ENCODE results near the gene CREBL2.

GRCh38 chr12:11761871-11762590 is 112.6 kb downstream of the ETV6 start:
- PRO-cap = no peak

DNA sequence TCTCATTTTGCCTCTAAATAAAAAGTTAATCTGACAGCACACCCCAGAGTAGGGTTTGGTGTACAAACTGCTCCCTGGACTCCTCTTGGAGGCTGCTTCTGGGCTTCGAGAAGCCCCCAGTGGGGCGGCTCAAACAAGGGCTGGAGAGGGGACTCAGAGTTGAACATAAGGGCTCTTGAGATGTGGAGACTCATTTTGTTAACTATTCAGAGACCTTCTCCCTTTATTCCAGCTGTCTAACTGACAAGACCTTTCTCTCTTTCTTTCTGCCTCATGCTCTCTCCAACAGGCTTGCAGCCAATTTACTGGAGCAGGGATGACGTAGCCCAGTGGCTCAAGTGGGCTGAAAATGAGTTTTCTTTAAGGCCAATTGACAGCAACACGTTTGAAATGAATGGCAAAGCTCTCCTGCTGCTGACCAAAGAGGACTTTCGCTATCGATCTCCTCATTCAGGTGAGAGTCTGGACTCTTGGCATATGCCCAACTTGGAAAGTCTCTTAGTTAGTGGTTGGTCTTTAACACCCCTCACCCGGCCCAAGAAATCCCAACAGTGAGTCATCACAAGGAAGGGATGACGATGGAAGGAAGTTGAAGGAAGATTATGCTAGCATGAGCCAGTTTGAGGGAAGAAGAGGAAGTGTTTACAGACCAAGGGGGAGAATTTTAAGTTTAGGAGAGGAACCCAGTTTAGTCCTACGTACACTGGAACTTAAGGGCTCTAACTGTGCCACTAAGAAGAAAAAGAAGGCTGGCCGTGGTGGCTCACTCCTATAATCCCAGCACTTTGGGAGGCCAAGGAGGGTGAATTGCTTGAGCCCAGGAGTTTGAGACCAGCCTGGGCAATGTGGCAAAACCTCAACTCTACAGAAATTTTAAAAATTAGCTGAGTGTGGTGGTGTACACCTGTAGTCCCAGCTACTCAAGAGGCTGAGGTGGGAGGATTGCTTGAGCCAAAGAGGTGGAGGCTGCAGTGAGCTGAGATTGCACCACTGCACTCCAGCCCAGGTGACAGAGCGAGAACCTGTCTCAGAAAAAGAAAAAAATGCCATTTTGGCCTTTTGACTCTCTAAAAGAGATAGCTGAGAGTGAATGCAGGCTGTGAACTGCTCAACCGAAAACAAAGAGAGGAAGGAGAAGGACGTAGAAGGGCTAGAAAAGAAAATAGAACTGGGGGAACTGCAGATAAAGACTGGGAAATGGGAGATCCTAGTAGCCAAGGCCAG is 189.8 kb downstream of the ETV6 start:
- PRO-cap = no peak

DNA sequence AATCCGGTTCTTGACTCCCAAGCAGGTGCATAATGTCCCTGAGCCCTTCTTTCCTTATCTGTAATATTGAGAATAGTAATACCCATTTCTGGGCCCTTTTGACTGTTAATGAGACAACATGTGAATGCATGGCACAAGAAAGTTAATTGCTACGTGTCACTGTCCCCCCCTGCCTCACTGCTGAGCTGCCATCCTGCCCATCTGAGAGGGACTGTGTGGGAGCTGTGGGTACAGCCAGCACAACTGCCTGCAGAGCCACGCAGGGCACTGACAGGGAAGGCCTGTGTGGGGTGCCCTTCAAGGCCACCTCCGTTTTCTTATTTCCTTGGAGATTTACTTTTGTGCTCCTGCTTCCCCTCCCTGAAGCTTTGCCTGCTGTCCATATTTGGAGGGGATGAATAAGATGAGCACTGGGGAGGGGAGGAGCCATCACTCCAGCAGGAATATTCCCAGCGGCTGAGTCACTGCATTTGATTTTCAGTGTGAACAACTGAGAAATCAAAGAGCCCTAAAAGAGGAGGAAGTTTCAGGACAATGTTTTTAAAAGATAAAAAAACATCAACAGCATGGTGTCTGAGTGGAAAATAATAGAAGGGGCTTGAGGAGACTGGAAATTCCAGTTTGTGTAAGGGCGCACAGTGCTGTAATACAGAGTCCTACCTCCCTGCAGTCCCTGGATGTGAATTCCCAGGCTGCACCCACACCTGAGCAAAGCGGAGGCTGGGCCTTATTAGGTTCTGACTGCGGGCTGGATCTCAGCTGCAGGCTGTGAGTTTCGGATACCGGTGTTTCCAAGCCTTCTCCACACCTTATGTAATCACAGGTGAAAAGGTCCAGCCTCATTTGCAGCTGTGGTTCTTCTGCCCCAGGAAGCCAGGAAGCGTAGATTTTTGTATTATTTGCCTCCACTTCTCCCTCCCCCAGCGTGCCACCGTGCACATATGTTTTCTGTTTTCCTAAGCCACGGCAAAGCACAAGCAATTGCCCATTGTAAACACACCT is 192.7 kb upstream of the BCL2L14 start:
- PRO-cap = no peak

DNA sequence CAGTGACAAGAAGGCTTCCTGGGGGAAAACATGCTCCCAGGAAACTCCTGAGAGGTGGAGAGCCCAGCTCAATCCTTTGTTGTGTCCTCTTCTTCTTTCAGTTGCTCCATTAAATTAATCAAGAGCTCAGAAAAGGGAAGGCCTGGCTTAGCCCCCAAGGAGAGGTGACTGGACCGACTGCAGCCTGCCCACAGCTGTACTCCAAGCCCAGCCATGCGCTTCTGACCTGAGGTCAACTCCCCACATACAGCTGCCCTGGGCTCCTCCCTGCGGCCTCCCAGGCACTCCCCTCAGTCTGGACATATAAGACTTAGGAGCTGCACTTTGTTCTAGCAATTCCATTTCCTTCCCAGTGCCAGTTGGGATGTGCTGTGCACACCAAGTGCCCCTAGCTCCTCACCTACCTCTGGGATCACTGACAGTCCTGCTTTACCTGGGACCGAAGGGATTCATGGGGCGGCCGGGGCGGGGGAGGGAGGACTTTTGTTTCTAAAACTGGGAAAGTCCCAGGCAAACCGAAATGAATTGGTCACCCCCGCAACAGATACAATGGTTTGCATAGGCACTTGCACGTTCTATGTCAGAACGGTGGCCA is 59.4 kb upstream of the BCL2L14 start:
- PRO-cap = no peak

GRCh38 chr12:12244289-12244781 is 22.5 kb downstream of the LRP6 start:
- PRO-cap = no peak

GRCh38 chr12:12338332-12338933 is 11.6 kb downstream of the MANSC1 start:
- PRO-cap = no peak

- PRO-cap = no peak
These were observed 1.1 kb upstream of the MANSC1 start for GRCh38 chr12:12350934-12351708.

DNA sequence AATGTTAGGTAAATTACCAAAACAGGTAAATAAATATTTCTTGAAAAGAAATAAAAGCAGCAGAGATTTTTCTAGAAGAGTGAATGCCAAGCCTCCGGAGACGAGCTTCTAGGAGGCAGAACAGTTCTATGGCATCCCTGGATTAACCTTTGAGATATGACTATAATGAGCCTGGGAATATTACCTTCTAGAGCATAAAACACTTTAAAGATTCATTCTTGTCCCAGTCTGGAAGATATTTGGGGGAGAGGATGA is 1.9 kb downstream of the BORCS5 start:
- PRO-cap = no peak

GRCh38 chr12:12443291-12444170 is 86.7 kb downstream of the BORCS5 start:
- PRO-cap = no peak

GRCh38 chr12:12476650-12477686 is 85.7 kb downstream of the DUSP16 start:
- PRO-cap = no peak

DNA sequence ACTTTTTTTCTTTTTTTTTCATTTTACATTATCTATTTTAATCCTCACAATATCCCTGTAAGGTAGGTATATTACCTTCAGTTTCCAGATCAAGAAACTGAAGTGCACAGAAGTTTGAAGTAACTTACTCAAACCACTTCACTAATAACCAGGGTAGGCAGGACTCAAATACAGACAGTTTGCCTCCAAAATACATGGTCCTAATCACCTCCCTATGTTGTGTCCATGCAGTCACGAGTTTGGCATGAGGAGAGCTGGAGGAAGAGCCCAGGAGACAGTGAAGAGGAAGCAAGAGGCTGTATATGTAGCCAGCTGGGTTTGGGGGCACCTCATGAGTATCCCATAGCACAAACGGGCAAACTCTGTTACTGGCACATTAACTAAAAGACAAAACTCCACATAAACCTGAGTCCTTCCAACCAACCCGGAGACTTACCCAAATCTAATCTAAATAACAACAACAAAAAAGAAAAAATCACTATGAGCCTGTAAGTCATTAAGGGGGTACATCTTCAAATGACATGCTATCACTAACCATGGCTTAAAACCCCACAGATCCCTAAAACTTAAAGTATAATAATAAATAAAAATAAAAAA is 79.2 kb downstream of the DUSP16 start:
- PRO-cap = no peak

DNA sequence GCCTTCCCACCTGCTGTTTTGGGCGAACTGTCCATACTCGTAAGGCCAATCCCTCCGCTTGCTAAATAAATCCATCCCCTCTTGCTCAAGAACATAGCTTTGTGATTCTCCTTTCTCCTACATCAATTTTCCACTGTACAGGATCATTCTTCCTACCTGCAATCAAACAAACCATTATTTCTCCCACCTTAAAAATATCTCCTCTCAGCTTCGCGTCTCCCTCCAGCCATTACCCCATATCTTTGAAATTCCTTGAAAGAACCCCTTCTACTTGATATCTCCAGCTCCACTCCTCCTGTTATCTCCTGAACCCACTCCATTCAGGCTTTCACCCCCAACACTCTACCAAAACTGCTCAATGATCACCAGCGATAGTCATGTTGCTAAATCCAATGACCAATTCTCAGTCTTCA is 70.3 kb downstream of the DUSP16 start:
- PRO-cap = no peak

- PRO-cap = no peak
These were observed 69.6 kb downstream of the DUSP16 start for GRCh38 chr12:12492818-12493776.

DNA sequence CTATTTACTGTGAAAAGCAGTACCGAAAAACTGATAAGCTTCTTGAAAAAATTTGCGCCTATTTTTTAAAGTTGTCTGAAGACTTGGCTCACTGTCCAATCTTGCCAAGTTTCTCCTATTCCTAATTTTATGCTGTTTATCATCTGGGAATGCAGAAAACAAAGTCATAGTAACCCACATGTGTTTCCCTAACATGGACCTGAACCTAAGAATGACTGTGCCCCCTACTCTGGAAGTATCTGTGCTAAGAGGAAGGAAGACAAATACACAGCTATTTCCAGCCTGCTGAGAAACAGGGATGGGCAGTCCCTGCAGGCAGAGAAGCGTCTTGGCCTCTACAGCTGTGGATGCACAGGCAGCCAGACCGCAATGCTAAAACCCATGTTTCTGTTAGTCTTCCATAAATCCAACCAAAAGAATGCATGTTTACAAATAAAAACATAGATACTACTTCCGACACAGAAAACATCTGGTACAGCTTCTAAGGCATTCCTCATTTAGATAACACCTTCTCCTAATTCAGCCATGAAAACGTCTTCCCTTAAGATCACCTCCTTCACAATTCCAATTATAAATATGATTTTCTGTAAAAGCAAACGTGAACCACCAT is 56.1 kb downstream of the DUSP16 start:
- PRO-cap = no peak

DNA sequence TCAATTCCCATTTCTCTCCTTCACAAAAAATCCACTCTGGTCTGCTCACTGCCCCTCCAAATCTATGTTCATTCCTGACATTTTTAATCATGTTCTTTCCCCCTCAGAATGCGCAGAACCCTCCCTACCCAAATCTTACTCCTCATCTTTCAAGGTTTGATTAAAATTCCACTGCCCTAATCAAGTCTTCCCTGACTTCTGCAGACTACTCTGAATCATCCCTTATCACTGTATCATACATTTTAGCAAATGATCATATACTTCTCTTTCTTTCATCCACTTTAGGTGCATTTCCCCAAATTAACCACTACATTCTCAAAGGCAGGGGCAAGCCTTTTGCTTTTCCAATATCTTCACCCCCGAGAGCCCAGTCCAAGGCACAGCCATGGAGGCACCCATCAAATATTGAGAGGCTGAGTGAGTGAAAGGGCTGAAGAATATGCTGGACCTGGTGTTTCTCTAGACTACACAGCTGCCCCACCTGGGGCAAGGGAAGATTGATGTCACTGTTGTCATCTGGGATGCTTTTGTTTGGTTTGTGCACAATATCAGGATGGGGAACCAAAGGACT is 51.2 kb downstream of the DUSP16 start:
- PRO-cap = no peak

DNA sequence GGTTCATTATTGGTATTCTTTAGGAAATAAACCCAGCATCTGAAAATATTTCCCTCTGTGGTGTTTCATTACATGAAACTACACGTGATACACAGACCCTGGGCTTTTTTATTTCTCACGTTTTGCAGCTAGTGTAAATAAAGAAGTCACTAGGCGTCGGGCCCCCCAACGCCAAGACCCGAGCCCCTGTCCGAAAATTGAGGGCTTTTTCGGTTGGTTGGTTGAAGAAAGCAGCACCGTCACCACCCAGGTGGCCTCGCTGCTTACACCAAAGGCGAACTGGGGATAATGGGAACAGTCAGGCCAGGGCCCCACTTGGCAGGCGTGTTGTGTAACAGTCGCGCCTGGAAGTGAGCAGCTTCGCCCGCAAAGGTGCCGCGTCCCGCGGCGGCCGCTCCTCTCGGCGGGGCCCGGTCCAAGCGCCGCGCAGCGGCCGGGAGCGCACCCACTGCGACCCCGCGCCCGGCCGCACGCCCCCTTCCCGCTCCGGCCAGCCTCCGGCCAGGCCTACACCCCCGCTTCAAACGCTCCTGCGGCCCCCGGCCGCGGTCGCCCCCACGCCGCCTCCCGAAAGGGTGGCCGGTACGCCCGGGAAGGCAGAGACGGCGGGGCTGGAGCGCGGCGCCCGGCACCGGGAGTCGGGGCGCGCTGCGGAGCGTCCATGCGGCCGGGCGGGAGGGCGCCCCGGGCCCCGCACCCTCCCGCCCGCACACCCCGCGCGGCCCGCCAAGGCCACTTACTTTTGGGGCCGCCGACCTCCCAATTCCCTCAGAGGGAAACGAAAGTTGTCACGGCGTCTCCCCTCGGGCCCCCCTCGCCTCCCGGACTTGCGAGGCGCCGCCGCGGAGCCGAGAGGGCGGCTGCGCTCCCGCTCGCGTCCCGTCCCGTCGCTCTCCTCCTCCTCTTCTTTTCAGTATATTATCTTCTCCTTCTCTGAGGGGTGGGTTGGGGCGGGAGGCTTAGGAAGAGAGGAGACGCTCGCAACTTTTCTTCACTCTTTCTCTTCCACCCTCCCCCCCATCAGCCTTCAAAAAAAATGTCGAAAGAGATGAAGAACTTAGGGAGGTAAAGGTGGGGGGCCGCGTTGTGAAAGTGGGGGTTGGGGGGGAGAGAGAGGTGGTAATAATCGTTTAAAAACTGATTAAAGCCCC is 911 bp downstream of the DUSP16 start:
- PRO-cap = bidirectional peak, plus-strand start at position 599 of the sequence, minus-strand start at position 281 of the sequence; bidirectional peak, plus-strand start at position 826 of the sequence, minus-strand start at position 911 of the sequence; bidirectional peak, plus-strand start outside the sequence, minus-strand start at position 1,022 of the sequence

- PRO-cap = bidirectional peak, plus-strand start at chr12:12611922, minus-strand start at chr12:12611636
These were observed at the start of gene CREBL2 for GRCh38 chr12:12611497-12612492. CREBL2 (plus strand) TSS chr12:12611876.

DNA sequence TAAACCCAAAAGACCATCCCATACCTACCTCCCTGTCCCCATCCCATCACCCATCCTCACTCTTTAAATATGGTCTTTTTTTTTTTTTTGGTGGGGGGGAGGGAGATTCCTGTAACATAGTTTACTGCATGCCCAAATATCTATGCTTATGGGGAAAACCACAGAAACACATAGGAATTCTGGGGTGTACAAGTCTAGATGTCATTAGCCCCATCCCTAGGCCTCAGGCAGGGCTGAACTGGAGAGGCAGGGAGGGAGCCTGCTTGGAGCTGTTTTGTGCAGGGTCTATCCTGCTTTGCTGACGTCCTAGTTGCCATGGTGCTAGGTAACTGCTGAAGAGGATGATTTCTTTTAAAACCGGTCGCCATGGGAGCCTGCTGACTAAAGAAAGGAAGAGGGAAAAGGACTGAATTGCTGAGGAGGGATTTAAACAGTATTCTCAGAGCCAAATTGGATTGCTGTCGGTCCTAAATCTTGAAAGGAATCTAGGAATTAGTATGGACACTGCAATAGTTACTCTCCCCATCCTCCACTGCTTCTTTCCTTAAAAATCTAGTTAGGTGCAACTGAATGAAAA is 10.7 kb downstream of the GPR19 start:
- PRO-cap = no peak

DNA sequence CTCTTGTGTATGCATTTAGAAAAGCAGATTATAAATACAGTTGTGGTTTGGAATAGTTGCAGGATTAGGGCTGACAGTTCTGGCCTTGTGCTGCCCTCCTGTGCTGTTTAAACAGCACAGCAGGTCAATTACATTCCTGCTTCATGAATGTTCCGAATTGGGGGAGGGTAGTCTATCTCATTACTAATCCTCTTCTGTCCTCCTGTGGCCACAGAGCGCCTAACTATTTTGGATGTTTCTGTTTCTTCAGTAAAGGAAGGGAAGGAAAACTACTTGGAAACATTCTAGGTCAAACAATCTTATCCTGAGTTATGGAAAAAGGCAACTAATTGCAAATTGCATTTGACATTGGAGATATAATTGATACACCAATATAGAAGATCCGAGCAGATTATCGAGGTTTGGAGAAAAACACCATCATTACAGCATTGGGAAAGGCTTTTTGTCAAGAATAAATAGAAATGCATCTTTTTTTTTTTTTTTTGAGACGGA is 8.7 kb upstream of the GPR19 start:
- PRO-cap = no peak

- PRO-cap = bidirectional peak, plus-strand start at chr12:12725124, minus-strand start at chr12:12725123
These were observed 7.6 kb downstream of the CDKN1B start for GRCh38 chr12:12724764-12725154.